Sciatic nerve (tissue), 1 donor: ENCODE data around the gene DGAT2L6.

DNA sequence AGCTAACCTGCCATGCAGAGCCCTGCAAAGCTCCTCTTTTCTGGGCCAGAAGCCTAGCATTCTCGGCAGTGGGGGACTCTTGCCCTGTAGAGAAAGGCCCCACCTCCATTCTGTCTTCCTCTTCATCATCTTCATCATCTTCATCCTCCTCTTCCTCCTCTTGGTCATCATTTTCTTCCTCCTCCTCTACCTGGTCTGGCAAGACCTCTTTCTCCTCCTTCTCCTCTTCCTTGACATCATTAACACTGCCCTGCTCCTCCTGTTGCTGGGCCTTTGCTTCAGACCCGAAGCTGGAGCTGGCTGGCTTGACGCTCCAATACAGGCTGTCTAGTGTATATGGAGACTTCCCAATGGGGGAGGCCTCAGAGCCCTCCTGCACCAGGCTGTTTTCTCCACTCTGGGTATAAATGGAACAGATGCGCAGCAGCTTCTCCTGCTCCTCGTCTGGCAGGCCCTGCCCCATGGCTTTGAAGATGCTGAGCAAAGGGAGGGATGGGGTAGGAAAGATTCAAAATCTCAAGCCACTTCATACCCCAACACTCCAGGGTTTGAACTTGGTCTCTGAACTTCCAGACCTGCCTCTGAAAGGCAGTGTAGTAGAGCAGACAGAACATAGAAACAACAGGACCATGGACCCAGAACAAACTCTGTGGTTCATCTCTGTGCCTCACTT lies 16.5 kb downstream of the LAS1L start:
- PRO-cap, result no peak

- PRO-cap, result no peak
Measured at GRCh38 chrX:65677673-65678403, 10.4 kb downstream of the MSN start.

- PRO-cap, result no peak
Measured at GRCh38 chrX:65735069-65735613, 67.7 kb downstream of the MSN start.

GRCh38 chrX:65926136-65927112 lies 113.5 kb downstream of the VSIG4 start:
- PRO-cap, result no peak

- PRO-cap, result no peak
Measured at GRCh38 chrX:66000352-66001424, 39.2 kb downstream of the VSIG4 start.

DNA sequence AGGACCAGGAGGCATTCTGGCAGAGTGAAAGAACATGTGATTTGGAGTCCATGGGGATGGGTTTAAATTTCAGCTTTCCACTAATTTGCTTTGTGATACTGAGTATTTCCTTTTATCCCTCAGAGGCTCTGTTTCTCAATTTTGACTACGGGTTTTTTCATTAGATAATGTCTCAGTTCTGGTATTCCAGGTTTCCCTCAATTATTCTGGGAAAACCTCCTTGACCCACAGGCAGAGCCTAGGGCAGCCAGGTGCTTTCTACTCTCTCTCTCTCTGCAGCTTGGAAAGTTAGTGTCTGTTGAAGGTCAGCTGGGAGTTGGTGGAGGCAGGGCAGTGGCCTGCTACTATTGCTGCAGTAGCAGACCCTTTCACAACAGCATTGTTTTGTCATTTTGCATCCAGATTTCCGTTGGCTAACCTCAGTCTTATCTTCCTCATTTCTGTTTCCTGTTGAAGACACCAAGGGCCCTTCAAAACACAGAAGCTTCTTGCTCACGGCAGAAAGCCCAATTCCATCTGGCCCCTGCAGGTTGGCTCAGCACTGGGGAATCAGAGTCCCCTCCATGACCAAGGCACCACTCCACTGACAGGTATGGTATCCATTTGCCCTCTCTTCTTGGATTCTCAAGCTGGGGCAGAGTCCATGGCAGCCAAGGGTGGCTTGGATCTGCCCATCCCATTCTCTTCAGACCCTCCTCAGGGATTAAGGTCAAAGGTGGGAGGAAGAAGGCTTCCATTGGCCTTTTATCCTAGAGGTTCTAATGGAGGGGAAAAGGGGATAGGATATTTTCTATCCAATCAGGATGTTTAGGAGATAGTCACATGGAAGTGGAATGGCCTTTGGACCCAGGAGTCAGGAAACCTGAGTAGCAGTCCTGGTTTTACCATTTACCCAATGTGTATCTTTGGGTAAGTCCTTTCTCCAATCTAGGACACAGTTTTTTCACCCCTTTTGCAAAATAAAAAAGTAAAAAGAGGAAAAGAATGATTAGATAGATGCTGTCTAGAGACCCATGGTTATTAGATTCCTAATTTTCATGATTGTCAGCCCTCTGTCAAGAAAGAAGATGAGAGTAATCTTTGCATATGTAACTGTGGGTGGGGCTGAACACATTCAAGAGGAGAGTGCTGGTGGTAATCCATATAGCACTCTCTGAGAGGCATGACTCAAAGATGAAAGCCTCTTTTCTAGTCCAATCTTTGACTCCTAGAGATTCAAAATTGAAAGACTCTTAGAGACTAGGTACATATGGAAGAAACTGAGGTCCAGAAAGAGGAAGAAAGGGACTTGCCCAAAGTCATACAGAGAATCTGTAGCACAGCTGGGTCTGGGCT lies 24.5 kb downstream of the VSIG4 start:
- PRO-cap, result bidirectional peak, plus-strand start at position 500 of the sequence, minus-strand start at position 275 of the sequence

- PRO-cap, result no peak
Measured at GRCh38 chrX:66930619-66930990, 291.7 kb upstream of the EDA2R start.

- PRO-cap, result no peak
Measured at GRCh38 chrX:68094704-68095302, 338.5 kb downstream of the OPHN1 start.

DNA sequence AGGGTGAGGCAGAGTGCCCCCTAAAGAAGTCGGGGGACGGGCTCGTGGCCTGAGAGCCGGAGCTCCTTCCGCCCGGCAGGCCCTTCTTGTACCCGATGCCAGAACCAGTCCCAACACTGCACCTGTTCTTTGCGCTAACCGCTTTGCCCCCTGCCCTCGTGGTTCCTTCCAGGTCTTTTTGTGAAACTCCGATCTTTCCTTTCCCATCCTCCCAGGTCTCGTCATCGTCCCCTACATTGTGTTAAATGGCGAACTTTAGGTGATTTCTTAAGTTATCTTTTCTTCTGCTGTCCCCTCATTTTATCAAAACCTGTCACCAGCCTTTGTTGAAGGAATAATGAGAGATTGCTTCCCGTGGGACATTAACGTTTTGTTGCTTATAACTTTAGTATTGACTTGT lies 304 bp downstream of the YIPF6 start:
- PRO-cap, result no peak

DNA sequence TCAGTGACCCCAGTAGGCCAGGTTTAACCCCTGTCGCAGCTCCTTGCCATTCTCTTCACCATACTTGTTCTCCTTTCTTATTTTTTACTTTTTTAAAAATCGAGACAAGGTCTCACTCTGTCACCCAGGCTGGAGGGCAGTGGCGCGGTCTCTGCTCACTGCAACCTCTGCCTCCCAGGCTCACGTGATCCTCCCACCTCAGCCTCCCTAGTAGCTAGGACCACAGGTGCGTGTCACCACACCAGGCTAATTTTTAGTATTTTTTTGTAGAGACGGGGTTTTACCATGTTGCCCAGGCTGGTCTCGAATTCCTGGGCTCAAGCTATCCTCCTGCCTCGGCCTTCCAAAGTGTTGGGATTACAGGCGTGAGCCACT lies 691 bp downstream of the YIPF6 start:
- PRO-cap, result no peak

DNA sequence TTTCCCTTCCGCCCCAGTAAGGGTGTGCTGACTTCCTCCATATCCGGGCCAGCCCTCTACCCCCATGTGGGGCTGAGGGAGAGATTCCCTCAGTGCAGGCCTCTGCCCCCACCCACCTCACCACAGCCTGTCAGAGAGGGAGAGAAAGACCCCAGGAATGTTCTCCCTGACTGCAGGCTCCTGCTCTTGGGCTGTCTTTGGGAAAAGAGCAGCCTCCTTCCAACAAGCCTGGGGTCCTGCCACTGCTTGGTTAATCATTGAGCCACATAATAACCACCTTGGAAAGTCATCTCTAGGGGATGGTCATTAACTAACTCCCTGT lies 50.2 kb downstream of the STARD8 start:
- PRO-cap, result no peak

- PRO-cap, result no peak
Measured at GRCh38 chrX:68703619-68703864, 56.1 kb downstream of the STARD8 start.

- PRO-cap, result no peak
Measured at GRCh38 chrX:68794548-68794703, 34.4 kb upstream of the EFNB1 start.

DNA sequence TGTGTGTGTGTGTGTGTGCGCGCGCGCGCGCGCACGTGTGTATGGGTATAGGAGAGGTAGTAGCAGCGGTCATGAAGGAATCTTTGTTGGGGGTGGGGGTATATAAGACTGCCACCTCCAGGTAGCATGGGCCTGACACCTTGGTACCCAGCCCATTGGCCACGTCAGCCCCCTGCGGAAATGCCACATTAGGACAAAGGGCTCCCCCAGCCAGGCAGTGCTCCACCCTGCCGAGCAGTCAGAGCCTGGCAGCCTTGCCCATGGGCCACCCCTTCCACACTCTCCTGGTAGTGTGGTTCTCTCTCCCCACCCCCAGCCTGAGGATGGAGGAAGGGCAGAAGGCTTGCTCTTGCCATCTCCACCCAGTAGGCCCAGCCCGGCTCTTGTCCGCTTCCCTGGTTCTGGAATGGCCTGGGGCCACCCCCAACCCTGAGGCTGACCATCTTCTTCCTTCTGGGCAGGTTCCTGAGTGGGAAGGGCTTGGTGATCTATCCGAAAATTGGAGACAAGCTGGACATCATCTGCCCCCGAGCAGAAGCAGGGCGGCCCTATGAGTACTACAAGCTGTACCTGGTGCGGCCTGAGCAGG lies 9.4 kb downstream of the EFNB1 start:
- PRO-cap, result no peak

- PRO-cap, result no peak
Measured at GRCh38 chrX:68929523-68929894, 100.7 kb downstream of the EFNB1 start.

DNA sequence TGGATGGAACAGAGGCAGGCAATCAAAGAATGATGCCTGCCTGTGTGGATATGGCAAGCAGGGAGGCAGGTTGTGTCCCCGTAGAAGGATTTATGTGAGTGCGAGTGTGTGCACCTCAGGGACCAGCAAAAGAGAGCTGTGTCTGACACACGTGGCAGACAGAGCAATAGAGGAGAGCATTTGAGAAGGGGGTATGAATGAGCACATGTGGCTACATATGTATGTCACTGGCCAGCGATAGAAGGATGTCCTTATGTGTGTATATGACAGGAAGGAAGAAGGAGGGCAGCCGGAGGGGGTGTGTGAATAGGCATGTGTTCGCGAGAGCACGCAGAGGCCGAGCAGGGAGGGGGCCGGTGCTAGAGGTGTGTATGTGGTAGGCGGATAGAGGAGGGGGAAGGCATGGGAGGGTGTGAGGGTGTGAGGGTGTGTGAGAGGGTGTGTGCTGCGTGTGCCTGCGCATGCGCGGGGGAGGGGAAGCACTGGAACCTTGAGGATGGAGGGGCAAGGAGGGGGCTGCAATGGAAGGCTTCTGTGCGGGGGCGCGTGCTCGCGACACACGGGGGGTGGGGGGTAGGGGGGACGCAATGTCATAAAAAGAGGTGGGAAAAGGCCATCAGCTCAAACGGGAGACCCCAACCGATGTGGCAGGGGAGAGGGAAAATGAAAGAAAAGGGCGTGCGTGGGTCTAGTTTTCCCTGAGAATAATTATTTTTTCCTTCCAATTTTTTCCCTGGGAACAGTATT lies 899 bp downstream of the PJA1 start:
- PRO-cap, result no peak

DNA sequence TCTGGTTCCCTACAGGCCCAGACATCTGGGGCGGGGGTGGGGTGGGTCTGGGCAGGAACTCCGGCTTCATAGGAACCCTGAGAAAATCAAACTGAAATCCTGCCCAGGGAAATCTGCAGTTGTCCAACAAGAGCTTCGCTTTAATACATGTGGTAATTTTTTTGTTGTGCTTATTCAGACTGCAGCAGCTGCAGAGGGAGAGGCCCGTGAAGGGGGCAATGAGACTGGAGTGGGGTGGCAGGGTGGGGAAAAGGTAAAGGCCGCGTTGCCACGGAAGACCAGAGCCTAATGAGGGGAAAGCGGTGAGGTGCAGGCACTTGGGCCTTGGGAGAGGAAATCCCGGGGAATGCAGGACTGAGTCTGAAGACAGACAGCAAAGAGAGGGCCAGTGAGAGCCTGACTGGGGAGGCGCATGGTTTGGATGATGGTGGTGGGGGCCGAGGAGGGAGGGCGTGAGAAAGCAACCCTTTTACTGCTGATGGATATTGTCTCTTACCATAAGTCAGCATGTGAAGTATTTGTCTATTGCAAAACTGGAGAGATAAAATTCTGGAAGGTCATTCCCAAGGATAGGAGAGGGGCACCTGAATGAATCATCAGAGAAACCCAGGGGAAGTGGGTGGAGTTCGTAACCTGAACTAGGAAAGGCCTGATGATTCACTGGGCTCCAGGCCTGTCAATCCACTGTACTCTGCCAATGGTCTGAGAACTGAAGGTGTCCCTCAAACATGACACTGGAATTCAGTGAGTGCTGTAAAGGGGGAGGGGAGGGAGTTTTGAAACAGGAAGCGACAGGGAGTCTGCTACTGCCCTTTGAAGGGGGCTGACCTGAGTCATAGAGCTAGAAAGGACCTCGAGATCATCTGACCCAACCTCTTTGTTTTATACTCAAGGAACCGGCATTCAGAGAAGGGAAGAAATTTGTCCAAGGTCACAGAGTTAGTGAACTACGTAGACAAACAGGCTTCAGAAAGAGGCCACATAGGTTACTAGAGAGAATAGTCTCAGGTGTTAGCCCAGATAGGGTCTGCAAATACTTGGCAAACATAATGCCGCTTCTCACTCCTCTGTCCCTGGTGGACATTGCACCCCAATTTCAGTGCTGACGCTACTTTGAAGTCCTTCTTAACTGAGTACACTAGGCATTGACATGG lies 52.1 kb downstream of the NALF2 start:
- PRO-cap, result no peak

- PRO-cap, result no peak
Measured at GRCh38 chrX:69615526-69615981, 359 bp upstream of the EDA start.

DNA sequence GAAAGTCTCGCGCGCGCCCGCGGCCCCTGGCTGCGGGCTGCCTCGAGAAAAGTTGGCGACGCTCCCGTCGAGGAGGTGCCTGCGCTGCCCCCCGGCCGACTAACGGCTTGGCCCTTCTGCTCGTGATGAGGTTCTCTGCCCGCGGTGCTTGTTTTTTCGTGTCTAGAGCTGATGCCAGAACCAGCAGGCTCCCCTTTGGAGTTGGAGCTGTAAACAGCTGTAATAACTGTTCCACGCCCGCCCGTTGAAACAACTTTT lies 936 bp downstream of the EDA start:
- PRO-cap, result no peak

DNA sequence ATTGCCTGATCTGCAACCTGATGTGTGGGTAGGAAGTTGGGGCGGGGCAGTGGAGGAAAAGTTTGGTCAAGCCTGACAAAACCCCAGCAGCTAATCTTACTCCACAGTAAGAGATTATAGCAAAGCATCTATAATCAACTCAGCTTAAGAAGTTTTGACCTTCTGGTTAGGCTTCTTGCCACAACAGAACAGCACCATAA lies at the start of gene DGAT2L6:
TSS of gene DGAT2L6 (plus strand) at position 103 of the 200 bp plus-strand sequence.
- PRO-cap, result no peak